Stomach (tissue), 7 donors: ENCODE measurements around a stretch of chr2.

- PRO-cap: no peak
- RAMPAGE, long total RNA, 5 experiments: no peak in any of the 5 experiments
- RRBS: no CpG with 5 or more reads among the region's 10 CpGs
These were observed 26.0 kb downstream of the UNC50 start for GRCh38 chr2:98634252-98634935.

- PRO-cap: no peak
- RAMPAGE, long total RNA, 5 experiments: no peak in any of the 5 experiments
- RRBS: no CpG with 5 or more reads among the region's 4 CpGs
These were observed 50.5 kb downstream of the UNC50 start for GRCh38 chr2:98658721-98659446.

DNA sequence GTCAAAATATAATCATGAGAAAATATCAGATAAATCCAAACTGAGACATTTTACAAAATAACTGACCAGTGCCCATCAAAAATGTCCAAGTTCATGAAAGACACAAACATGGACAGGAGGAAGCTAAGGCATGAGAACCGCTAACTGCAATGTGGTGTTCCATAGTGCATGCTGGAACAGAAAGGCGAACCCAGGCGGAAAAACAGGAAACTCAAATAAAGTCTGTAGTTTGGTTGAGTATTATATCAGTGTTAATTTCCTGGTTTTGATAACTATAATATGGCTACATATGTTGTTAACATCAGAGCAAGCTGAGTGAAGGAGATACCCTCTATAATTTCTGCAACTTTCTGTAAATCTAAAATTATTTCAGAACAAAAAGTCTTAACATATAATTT, 53.5 kb downstream of the UNC50 start:
- PRO-cap: no peak
- RAMPAGE, long total RNA, 5 experiments: no peak in any of the 5 experiments
- RRBS: no CpG with 5 or more reads among the region's 3 CpGs

GRCh38 chr2:98729559-98730099, 1.3 kb downstream of the MGAT4A start:
- PRO-cap: no peak
- RAMPAGE, long total RNA, 5 experiments: no peak in any of the 5 experiments
- RRBS: no CpG with 5 or more reads among the region's 11 CpGs

DNA sequence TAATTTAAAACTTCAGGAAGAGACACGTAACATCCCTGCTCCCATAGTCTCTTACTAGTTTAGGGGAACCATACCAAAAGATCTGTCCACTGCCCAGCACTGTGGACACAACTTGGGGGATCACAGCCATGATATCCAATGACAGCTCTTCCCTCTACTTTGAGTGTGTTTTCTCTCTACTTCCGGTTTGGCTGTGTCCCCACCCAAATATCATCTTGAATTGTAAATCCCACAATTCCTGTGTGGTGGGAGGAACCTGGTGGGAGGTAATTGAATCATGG, 1.5 kb upstream of the MGAT4A start:
- PRO-cap: no peak
- RAMPAGE, long total RNA, 5 experiments: no peak in any of the 5 experiments
- RRBS: no CpG with 5 or more reads among the region's 2 CpGs

DNA sequence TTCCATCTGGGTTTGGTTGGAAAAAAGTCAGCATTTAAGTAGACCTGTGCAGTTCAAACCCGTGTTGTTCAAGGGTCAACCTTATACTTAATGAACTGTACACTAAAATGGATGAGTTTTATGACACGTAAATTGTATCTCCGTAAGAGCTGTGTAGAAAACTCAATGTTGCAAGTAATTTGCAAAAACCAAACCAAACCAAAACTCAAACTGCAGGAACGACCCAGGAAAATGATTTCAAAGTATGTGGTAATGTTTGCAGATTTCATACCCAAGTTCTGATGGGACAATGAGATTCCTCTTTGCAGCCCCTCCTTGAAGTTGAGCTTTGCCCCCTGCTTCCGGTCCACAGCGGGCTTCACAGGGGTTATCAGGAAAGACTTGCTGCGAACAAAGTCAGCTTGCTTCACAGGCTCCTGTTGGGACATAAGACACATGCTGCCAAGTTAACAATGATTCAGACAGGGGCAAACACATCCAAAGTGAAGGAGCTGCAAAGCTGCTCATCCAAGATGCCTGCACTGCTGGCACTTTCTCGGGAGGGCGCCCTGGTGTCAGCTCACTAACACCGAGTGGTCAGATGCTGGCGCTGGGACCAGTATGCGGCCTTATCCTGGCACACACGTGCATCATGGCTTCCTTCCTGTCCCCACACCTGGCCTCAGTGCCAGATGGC, 65.1 kb upstream of the MGAT4A start:
- PRO-cap: no peak
- RAMPAGE, long total RNA, 5 experiments: no peak in any of the 5 experiments
- RRBS: no CpG with 5 or more reads among the region's 13 CpGs

DNA sequence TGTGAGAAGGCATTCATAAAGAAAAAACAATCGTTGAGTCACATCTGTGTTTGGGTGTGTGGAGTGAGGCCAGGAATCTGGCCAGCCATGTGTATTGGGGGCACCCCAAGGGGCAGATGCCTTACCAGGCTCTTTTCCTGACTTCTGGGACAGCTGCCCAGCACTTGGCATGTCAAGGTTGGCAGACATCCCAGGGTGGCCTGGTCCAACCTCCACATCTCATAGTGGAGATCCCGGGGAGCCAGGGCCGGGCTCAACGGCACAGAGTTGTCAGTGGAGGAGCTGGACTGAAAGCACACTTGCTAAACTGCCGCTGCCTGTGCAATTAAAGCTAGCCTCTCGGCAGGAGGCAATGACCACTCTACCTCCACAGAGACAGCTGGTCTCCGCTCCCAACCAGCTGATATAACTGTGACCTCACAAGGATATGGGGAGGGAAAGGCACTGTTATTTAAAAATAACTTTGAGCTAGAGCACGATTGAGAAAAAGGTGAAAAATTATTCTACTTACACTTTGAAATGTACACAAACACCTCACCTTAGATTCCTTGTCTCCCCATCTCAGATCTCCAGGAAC, 75.4 kb upstream of the MGAT4A start:
- PRO-cap: unidirectional peak, plus-strand start at position 273 of the sequence
- RAMPAGE, long total RNA, 5 experiments: no peak in any of the 5 experiments
- RRBS: no CpG with 5 or more reads among the region's 8 CpGs

DNA sequence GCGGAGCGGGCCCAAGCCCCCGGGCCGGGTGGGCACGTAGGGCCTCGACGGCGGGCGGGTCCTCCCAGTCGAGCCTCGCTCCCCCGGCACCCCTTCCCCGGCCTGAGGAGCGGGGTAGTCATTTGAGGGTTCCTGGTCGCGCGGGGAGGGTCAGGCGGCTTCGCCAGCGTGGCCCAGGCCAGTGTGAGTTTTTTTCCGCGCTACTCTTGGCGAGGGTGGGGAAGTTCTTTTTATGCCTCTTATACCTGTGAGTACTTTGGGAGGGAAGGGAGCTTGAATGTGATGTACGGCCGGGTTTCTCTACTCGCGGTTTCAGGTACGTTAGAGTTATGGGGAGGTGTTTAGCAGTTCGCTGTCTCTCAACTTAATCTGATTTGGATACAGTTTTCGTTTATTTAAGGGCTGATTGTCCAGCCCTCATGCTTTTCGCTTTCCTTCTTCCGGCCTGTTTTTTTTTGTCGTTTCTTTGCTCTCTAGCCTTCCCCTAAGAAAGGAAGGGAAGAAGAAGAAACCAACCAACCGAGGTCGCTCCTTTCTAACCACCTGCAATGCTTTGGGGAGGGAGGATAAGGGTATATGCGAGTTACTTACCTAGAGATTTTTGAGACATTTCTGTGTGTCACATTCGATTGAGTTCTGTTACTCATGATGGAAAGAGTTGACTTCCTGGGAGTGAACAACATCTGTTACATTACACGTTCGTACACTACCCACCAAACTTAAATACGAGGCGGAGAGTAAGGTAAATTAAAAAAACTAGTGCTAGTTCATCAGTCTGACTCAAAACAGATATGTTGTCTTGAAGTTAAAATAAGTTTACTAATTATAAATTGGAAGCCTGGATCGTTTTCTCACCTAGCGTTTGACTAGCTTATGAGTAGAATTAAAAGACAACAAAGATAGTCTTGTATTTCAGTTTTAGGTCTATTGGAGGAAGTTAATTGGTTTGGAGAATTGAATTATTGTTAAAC, 822 bp downstream of the EIF5B start:
- PRO-cap: unidirectional peak, minus-strand start at position 371 of the sequence
- RAMPAGE, long total RNA, 5 experiments: no peak in any of the 5 experiments
- RRBS: 3% methylated on average over 12 of the region's 43 CpGs

DNA sequence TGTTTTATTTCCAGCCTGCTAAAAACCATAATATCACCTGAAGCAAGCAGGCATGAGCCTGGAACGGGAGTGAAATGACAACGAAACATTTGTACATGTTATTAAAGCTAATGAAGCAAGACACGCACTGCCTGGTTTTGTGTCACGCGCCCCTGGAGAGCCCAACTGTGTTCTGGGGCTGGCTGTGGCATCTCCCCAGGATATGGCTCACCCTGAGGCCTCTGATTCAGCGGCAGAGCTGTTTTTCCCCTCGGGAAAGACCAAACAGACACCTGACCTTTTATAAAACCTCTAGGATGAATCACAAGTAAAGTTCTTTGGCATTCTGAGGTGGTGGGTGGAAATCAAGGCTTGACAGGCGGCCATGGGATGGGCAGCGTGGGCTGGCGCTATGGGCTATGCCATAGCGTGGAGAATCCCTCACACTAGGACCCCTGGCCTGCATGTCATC, 262.2 kb downstream of the AFF3 start:
- PRO-cap: no peak
- RAMPAGE, long total RNA, 5 experiments: no peak in any of the 5 experiments
- RRBS: no CpG with 5 or more reads among the region's 11 CpGs

- PRO-cap: no peak
- RAMPAGE, long total RNA, 5 experiments: no peak in any of the 5 experiments
- RRBS: no CpG with 5 or more reads among the region's 10 CpGs
These were observed 74.6 kb downstream of the LONRF2 start for GRCh38 chr2:100247611-100248113.

DNA sequence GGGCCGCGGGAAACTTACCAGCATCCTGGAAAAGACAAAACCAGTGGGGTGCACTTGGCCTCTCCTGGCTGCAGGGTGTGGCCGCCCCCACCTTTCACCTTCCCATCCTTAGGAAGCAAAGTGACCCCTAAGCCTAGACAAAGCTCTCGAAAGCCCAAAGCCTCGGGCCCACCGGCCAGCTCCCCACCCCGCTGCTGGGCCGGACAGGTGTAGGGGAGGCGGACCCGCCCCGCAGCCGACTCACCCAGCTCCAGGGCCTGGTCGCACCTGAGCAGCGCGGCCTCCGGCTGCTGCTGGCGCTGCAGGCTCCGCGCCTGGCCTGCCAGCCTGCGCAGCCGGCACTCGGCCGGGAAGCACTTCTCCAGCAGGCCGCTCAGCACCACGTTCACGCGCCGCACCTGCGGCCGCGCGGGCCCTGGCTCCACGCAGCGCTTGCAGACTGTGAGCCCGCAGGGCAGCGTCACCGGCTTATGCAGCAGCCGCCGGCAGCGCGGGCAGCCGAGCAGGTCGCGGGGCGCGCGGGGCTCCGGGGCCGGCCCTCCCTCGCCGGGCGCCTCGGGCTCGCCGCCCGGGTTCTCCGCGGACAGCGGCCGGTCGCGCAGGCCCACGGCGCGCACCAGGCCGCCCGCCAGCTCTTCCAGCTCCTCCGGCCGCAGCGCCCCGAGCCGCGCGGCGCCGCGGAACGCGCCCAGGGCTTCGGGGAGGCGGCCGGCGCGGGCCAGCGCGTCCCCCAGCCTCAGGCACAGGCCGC, 955 bp downstream of the LONRF2 start:
- PRO-cap: unidirectional peak, plus-strand start at position 341 of the sequence
- RAMPAGE, long total RNA, 5 experiments: no peak in any of the 5 experiments
- RRBS: 3% methylated on average over 48 of the region's 87 CpGs

- PRO-cap: no peak
- RAMPAGE, long total RNA, 5 experiments: no peak in any of the 5 experiments
- RRBS: no CpG with 5 or more reads among the region's 13 CpGs
These were observed 18.0 kb downstream of the PDCL3 start for GRCh38 chr2:100580467-100581484.

DNA sequence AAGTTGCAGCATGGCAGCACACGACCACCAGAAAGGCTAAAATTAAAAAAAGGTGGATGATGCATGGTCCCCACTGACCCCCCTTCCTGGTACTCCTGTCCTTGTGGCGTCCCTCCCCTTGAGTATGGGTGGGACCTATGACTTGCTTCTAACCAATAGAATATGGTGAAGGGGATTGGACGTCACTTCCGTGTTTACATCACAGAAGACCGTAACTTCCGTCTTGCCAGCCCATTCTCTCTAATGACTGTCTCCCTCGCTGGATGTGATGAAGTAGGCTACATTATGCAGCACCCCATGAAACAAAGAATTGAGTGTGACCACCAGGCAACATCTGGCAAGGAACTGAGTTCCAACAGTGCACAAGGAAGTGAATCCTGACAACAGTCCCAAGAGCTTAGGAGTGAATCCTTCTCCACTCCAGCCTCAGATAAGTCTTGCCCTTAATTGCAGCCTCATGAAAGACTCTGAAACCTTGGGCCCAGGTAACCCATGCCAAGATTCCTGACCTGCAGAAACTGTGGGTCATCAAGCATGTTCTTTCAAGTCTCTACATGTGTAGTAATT, 80.1 kb upstream of the NPAS2 start:
- PRO-cap: no peak
- RAMPAGE, long total RNA, 5 experiments: no peak in any of the 5 experiments
- RRBS: no CpG with 5 or more reads among the region's 7 CpGs

- PRO-cap: no peak
- RAMPAGE, long total RNA, 5 experiments: no peak in any of the 5 experiments
- RRBS: no CpG with 5 or more reads among the region's 10 CpGs
These were observed 12.9 kb downstream of the NPAS2 start for GRCh38 chr2:100832764-100833284.

- PRO-cap: no peak
- RAMPAGE, long total RNA, 5 experiments: start-site peak on the plus strand in 3 of 5 experiments, at chr2:100876705-100876906 at its widest, 12 to 18 reads per replicate
- RRBS: no CpG with 5 or more reads among the region's 6 CpGs
These were observed 56.6 kb downstream of the NPAS2 start for GRCh38 chr2:100876512-100876940.

DNA sequence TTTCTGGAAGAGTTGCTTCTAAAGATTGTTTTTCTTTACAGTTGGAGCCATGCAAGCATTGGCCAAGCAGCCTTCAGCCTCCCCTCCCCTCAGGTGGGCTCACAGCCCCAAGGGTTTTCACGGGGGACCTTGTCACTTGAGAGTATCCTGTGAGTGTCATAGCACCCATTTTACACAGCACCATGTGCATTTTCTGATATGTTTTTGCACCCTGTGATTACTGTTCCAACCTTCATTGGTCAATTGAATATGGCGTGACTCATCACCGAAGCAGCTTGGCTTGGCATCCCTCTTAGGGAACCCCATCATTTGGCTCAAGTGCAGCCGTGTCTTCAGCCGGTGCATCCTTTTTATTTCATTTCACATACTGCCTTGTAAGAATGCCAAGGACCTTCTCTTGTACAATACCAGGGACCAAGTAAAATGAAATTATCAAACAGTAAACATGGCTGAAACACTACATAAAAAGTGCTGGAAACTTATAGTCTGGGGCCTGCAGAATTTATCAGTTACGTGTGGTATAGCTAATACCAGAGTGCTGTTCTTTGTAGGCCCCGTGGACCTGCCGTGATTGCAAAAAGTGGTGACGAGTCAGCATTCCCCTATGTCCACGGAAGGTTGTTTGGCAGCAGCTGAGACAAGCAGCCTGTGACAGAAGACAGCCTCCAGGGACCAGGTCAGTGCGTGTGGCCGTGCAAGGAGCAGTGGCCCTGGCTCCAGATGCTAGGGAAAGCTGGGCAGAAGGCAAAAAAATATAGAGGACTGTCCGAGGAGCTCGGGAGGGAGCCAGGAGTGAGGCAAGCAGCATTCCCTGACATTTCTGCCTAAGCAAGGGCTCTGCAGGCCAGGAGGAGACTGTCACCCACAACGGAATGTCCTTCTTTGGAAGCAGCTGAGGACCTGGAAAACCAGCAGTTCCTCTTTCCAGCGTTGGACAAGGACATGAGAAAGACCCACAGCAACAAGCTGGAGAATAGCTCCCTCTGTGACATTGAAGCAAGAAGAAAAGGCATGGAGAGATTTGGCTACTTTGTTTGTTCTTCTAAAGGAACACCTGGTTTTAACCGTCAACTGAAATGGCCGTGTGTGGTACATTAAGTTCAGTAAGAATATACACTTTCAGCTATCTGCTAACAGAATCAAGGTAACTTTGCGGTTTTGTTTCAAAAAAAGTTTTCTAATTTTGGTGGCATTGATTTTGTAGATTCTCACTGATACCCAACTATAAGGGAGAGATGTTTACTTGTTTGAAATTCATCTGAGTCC, 58.0 kb downstream of the NPAS2 start:
- PRO-cap: no peak
- RAMPAGE, long total RNA, 5 experiments: start-site peak on the plus strand in 3 of 5 experiments, centred at positions 653 to 735 of the sequence, 7 to 37 reads per replicate
- RRBS: no CpG with 5 or more reads among the region's 19 CpGs

- PRO-cap: no peak
- RAMPAGE, long total RNA, 5 experiments: start-site peak on the plus strand in 2 of 5 experiments, at chr2:100879792-100879993 at its widest, 7 to 9 reads per replicate
- RRBS: no CpG with 5 or more reads among the region's 8 CpGs
These were observed 59.8 kb downstream of the NPAS2 start for GRCh38 chr2:100879568-100880316.

DNA sequence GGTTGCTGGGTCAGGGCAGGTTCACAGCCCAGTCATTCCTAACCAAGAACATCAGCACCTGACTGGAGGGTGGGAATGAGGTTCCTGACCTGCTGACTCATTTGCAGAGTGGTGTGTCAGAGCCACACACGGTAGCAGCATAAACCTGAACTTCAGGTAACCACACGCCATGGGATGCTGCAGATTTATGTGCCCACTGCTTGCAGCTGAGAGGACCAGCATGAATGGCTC, 63.3 kb downstream of the NPAS2 start:
- PRO-cap: no peak
- RAMPAGE, long total RNA, 5 experiments: no peak in any of the 5 experiments
- RRBS: no CpG with 5 or more reads among the region's 2 CpGs

GRCh38 chr2:100976782-100977501, 25.1 kb upstream of the RPL31 start:
- PRO-cap: no peak
- RAMPAGE, long total RNA, 5 experiments: start-site peak on the plus strand in 1 of 5 experiments, at chr2:100977104-100977607 at its widest, 10 reads per replicate
- RRBS: no CpG with 5 or more reads among the region's 17 CpGs

DNA sequence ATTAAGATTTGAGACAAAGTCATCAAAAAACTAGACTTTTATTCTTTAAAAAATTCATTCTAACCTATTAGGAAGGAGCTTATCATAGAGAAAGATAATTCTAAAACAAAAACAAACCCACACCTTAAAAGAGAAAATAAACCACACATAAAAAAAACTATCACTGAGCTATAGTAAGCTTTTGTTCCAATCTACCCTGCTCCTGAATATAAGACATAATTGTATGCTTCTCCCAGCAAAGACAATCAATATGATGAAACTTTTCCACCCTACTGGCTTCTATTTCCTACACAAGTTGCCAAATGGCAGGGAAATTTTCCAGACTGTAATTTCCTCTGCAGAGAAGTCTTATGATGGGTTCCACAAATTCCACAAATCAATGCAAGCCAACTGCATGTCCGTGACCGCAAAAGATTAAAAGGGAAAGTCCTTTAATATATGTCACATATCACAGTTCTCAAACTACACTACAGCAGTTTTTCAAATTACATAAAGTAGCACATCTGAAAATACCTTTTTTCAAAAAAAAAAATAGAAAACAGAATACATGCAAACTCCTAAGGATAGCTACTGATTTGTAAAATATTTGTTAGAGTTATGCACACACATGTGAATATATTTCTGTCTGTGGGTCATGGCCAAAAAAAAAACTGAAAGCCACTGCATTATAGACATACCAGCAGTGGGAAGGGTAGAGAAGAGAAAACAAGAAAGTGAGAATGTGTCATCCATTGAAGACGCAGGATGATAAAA, 61.3 kb downstream of the RPL31 start:
- PRO-cap: no peak
- RAMPAGE, long total RNA, 5 experiments: start-site peak on the minus strand in 1 of 5 experiments, centred at position 418 of the sequence, 13 reads per replicate
- RRBS: no CpG with 5 or more reads among the region's 3 CpGs